Cerebral cortex (tissue), 2 donors: ENCODE results near the gene MCTS2.

DNA sequence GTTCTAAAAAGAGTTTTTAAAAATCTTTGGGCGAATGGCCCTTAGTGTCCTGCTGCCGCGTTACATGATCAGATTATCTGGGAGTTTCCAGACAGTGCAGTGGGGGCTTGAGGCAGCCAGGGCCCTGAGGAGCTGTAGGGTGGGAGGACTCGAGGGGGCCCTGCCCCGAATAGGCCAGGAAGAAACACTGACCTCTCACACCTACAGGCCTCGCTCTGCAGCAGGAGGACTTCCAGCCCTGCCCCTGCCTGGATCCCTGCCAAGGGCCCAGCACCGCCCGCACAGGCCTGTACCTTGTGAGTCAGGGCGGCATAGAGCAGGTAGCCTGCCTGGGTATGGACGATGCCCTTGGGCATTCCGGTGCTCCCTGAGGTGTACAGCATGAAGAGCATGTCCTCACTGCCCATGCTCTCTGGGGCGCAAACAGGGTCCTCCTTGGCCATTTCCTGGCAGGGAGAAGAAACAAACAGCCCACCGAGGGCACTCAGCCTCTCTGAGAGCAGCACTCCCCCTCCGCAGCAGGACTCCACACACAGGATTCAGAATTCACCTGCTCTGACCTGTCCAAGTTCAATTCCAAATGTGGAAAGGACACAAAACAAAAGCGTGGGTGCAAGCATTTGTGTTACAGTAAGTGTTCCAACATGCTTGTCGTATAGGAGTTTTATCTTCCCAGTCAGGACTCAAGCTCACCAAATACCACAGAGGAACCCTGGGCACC is 30.3 kb upstream of the APMAP start:
- PRO-cap, 2 experiments: no peak in any of the 2 experiments

DNA sequence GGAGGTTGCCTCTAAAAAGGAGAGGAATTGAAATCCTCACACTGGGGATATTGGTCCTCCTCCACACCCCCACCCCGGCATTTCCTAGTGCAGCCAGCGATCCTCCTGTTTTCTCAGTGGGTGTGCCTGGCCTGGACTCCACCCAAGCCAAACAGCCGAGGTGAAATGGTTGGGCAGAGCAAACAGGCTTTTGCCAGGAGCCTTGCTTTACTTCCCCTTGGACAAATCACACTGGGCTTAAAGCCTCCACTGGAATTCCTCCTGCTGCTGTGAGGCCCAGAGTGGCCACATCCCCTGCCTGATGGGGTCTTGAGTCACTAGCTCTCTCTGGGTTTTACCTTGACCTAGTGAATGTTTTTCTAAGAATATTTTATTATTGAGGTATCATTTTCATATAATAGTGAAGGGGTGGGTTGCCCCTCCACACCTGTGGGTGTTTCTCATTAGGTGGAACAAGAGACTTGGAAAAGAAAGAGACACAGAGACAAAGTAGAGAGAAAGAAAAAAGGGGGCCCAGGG is 14.4 kb upstream of the PYGB start:
- PRO-cap, 2 experiments: no peak in any of the 2 experiments

DNA sequence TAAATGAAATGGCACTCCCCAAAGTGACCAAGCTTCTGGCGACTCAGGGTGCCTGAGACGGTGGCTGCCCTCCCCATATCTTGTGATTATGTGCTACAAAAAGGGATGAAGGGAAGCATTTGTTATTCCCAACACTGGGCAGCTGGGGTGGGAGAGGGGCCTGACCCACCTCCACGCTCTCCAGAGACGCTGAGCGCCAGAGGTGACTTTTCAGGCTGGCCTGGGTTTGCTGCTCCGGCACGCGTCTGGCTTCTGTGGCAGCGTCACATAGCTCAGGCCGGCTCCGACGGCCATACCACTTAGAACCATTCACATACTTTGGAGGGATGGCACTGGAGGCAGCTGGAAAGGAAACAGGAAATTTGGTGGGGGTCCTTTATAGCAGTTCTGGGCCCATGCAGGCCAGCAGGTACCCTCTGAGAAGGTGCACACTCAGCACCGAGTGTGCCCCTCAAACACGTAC is 72.6 kb downstream of the NINL start:
- PRO-cap, 2 experiments: no peak in any of the 2 experiments

DNA sequence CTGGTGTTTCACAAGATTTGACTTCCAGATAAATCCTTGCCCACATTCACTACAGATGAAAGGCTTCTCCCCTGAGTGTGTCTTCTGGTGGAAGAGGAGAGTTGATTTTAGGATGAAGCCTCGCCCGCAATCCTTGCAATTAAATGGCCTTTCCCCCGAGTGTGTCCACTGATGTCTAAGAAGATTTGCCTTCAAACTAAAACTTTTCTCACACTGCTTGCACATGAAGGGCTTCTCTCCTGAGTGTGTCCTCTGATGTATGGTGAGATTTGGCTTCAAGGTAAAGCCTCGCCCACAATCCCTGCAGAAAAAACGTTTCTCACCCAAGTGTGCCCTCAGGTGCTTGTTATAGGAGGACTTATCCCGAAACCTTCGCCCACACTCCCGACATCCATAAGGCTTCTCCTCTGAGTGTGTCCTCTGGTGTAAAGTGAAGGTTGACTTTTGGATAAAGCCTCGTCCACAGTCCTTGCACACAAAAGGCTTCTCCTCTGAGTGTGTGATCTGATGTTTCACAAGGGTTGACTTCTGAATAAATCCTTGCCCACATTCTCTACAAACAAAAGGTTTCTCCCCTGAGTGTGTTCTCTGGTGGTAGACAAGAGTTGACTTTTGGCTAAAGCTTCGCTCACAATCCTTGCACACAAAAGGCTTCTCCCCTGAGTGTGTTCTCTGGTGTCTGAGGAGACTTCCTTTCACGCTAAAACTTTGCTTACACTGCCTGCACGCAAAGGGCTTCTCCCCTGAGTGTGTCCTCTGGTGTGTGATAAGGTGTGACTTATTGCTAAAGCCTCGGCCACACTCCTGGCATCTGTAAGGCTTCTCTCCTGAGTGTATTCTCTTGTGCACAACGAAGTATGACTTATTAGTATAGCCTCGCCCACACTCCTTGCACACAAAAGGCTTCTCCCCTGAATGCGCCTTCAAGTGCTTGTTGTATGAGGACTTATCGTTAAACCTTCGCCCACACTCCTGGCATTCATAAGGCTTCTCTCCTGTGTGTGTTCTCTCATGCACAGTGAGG is 20.9 kb downstream of the ZNF337 start:
- PRO-cap, 2 experiments: no peak in any of the 2 experiments

GRCh38 chr20:25751331-25751811 is 54.7 kb upstream of the ZNF337 start:
- PRO-cap, 2 experiments: no peak in any of the 2 experiments

DNA sequence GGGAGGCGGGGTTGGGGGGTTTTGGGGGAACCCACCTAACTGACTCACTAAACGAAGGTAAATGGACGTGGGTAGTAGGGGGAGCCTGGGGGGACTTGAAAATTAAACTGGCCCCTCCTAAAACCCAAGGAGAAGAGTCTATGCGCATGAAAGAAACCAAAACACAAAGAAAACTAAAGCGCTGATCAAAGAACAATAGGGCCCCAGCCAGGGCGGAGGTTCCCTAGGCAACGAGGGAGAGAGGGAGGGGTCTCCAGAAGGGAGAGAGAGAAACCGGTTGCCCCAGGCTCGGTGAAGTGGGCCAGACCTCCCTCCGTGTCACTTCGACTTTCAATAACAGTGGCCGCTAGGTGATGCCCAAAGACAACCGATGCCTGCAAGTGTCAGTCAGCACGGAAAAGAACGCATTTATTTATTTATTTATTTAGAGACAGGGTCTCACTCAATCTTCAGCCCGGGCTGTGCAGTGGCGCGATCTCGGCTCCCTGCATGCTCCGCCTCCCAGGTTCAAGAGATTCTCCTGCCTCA is 1504.2 kb upstream of the DEFB115 start:
- PRO-cap, 2 experiments: no peak in any of the 2 experiments

GRCh38 chr20:29883951-29884933 is 1373.2 kb upstream of the DEFB115 start:
- PRO-cap, 2 experiments: no peak in any of the 2 experiments

- PRO-cap, 2 experiments: no peak in any of the 2 experiments
These were observed 974.0 kb upstream of the DEFB115 start for GRCh38 chr20:30283273-30284020.

- PRO-cap, 2 experiments: peak in 1 of 2 experiments; most common plus-strand start chr20:30289409 (in 1)
These were observed 967.9 kb upstream of the DEFB115 start for GRCh38 chr20:30289279-30290342.

DNA sequence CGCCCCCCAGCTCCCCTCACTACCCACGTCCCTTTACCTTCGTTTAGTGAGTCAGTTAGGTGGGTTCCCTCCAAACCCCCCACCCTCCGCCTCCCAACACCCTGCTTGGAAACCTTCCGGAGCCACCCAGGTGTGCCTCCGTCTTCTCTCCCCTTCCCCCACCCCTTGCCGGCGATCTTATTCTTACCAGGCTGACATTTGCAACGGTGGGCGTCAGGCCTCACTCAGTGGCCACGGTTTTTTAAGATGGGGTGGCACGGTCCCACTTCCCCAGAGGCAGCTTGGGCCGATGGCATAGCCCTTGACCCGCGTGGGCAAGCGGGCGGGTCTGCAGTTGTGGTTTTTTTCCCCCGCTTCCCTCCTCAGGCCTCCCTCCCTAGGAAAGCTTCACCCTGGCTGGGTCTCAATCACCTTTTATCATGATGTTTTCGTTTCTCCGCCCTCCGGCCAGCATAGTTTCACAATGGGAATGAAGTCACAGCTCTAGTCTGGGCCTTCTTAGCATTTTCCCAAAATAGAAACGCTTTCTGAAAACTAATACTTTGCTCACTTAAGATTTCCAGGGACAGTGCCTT is 345.0 kb upstream of the DEFB115 start:
- PRO-cap, 2 experiments: no peak in any of the 2 experiments

DNA sequence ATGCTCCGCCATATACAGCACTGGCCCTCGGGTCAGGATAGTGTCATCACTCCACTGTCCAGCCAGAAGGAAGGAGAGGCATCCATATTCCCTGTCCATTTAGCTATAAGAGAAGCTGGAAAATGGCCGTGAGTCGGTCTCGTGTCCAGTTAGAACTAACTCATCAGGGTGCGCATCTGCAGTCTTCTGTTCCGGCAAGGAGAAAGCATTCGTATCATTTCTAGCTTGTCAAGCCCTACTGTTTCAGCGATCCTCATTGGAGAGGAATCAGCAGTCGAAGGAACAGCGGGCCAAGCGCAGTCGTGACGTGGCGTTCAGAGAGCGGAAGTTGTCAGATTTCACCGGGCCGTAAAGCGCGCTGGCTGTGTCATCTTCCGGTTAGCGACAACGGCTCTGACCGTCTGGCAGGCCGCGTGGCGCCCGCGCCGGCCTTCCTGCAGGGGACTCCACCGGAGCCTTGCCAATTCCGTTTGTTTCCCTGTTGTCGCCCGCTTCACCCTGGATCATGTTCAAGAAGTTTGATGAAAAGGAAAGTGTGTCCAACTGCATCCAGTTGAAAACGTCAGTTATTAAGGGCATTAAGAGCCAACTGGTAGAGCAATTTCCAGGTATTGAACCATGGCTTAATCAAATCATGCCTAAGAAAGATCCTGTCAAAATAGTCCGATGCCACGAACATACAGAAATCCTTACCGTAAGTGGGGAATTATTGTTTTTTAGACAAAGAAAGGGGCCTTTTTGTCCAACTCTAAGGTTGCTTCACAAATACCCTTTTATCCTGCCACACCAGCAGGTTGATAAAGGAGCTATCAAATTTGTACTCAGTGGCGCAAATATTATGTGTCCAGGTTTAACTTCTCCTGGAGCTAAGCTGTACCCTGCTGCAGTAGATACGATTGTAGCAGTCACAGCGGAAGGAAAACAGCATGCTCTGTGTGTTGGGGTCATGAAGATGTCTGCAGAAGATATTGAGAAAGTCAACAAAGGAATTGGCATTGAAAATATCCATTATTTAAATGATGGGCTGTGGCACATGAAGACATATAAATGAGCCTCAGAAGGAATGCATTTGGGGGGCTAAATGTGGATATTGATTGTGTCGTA is at the start of gene MCTS2:
TSS of gene MCTS2 (plus strand) at position 381 of the 1,104 bp plus-strand sequence.
- PRO-cap, 2 experiments: peak in 1 of 2 experiments; most common plus-strand start position 400 of the sequence (in 1); most common minus-strand start position 309 of the sequence (in 1)

DNA sequence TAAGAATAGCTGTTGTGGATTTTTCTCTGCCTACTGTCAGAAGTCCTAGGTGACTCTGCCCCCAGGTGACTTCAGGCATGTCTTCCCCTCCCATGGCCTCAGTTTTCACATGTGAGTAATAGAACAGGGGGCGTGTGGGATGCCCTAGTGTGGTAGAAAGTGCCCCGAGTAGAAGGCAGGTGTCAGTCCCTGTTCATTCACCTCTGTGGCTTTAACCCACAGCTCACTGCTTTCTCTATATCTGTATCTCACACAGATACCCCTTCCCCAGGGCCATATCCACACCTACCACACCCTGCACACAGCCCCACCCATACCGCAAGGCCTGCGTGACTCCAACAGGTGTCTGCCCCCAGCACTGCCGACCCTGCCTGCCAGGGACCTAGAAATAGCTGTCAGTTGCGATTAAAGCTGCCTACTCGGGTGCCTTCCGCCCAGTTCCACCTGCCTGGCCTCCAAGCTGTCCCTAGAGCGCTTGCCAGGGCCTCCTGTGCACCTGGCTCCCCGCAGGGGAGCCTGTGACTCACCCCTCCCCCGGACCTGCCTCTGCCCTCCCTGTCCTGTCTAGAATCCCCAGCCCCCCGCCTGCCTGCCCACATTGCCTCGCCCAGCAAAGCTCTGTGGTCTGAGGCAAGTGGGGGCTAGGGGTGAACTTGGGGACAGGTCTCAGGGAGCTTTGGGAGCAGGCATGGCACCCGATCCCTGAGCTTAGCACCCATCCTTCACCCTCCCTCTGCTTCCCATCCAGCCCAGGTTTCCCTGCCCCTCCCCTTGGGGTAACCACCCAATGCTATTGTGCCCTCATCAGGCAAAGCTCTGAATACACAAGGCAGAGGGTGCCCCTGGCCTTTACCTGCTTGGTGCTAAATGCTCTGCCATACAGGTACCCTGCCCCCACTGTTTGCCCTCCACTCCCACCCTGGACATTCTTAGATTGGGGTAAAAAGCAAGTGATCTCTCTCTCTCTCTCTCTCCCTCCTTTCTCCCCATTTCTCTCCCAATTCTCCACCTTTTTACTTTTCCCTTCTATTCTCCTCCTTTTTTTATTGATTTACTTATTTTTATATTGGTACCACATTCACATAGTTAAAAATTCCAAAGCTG is 19.7 kb downstream of the MCTS2 start:
- PRO-cap, 2 experiments: no peak in any of the 2 experiments

DNA sequence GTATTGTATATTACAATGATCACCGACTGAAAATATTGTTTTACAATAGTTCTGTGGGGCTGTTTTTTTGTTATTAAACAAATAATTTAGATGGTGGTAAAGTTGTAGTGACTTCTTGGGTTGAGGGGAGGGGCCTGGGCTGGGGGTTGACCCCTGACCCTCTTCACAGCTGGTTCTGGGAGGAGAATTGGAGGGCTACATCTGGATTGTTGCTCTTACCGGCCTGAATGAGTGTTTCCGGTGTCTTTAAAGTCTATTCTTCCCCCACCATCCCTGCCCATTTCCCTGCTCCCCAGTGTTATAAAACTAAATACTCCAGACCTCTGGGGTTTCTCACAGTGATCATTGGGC is 1.3 kb downstream of the ID1 start:
- PRO-cap, 2 experiments: no peak in any of the 2 experiments

DNA sequence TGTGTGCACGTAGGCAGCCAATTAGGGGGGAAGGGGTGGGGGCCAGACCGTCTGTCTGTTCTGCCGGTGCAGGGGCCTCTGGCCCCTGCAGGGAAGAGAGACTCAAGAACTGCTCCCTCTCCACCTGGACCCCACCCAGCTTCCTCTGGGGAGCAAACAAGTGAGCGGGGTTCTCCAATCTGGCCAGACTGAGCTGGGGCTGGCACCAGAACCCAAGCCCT is 707 bp downstream of the COX4I2 start:
- PRO-cap, 2 experiments: no peak in any of the 2 experiments

GRCh38 chr20:31678121-31679314 is 40.8 kb downstream of the COX4I2 start:
- PRO-cap, 2 experiments: no peak in any of the 2 experiments

DNA sequence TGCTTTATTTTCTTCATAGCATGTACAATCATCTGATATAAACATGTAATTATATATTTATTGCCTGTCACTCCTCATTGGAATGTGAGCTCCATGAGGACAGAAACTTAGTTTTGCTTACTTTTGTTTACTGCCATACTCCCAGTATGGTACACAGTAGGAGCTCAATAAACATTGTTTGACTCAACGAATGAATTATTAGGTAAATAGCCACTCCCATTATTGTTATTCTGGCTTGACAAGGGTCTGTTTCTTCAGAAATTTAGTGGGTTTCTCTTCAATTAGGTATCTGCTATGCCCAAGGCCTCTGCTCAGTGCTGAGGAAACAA is 6.4 kb downstream of the BCL2L1 start:
- PRO-cap, 2 experiments: no peak in any of the 2 experiments

DNA sequence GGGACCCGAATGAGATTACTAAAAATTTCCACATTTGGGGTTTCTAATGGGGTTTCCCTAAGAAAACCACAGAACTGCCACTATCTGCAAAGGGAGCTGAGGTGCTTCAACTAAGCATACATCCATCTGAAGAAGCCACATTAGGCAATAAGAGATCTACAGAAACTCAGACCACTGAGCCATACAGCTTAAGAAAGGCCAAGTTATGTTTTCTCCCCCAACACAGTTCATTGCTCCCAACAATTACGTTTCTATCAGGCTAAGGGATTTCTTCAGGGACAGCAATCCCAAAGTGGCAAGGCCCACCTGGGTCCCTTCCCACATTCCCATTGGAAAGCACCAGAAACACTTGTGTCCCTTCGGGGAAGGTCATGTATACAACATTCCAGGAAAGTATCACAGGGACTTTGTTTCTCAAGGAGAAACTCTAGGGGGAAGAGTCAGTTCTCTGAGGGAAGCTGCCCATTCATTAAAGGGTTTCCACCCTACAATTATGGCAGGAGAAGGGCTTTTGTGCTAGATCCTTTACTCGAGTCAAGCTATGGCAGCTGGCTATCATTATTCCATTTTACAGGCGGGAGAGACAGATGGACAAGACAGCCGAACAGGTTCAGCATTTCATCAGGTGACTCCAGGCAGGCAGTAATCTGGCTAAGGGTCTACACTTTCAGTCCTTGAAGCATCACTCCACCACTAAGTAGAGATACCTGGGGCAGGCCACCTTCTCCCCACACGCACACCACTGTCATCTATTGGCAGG is 4.9 kb downstream of the BCL2L1 start:
- PRO-cap, 2 experiments: no peak in any of the 2 experiments

DNA sequence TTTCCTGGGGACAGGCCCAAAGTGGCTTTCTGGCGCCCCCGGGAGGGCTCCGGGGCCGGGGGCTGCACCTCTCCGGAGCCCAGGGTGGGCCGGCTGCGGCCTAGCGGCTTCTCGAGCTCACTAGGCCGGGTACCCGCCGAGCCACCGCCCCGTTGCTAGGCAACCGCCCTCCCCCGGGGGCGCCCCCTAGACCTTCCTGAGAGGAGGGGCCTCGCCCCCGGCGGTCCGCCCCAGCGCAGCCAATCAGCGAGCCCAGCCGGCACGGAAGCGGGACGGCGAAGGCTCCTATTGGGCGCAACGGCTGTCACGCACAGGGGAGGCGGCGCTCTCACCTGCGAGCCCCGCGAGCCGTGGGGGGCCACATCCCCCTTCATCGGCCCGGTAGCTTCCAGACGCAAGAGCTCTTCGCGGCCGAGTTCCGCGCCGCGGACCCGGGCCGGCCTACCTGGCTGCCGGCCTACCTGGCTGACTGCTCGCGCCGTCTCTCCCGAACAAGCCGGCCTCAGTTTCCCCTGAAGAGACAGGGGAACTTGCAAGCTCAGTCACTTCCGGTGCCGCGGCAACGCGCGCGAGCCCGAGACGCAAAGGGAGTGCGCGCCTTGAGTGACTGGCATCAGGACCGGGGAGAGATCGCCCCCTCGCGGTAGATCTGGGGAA is 863 bp upstream of the BCL2L1 start:
- PRO-cap, 2 experiments: peak in 1 of 2 experiments; most common plus-strand start position 317 of the sequence (in 1); most common minus-strand start position 135 of the sequence (in 1)

DNA sequence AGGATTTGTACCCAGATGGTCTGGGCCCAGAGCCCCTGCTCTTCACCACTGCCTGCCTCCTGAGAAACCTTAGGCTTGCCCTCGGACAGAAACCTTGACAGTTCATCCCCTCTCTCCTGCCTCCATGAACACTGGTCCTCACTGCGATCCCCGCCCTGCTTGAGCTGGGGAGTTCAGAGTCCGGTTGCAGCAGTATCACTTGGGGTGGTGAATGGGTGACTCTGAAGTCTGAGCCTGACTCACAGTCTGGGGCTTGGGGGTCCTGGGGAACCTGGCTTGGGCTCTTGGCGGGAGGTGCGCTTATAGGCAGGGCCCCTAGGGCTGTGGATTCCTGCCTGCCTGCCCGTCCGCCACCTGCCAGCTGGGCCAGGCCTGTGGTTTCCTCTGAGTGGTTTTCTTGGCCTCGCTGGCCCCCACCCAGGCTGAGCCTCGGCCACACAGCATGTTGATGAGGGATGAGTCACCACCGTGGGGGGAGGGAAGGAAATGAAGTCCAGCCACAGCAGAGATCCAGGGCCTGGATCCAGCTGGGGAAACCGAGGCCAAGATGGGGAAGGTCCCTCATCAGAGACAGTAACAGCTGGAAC is 9.4 kb downstream of the FOXS1 start:
- PRO-cap, 2 experiments: peak in 1 of 2 experiments; most common minus-strand start position 363 of the sequence (in 1)

- PRO-cap, 2 experiments: no peak in any of the 2 experiments
These were observed 30.6 kb downstream of the TTLL9 start for GRCh38 chr20:31900967-31901485.